Thoracic aorta endothelial cell (primary cell): ENCODE measurements around a stretch of chr5.

DNA sequence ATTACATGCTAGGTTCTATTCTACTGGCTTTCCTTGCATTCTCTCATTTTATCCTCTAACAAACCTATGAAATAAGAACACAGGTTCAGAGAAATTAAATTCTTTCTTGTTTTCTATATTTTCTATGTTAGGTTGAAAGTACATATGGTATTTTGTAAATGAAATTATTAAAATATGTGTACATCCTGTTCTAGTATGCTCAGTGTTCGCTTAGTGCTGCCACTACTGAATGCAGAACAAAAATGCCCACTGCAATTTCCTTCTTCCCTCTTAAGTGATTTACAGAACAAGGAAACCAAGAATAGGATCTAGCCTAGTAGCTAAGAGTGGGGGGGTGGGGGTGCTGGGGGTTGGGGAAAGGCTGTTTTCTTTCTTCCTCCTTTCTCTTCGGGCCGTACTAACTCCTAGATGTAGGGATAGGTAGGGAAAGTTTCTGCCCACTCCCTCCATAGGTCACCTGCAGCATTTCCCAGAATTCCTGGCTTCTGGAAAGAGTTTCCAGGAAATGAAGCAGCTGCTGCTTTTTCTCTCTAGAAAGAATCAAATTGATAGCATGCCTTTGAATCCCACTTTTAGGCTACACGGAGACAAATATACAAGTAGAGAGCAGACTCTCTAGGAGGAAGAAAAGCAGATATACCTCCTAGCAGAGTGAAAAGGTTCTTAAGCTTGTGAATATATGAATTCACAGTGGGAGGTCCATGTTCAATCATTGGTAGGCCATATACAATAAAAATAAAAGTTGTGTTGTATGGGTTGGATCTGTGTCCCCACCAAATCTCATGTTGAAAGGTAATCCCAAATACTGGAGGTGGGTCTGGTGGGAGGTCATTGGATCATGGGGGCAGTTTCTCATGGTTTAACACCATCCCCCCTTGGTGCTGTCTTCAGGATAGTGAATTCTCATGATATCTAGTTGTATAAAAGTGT is 15.5 kb downstream of the SPATA9 start:
- CAGE, long polyA plus RNA: no peak

DNA sequence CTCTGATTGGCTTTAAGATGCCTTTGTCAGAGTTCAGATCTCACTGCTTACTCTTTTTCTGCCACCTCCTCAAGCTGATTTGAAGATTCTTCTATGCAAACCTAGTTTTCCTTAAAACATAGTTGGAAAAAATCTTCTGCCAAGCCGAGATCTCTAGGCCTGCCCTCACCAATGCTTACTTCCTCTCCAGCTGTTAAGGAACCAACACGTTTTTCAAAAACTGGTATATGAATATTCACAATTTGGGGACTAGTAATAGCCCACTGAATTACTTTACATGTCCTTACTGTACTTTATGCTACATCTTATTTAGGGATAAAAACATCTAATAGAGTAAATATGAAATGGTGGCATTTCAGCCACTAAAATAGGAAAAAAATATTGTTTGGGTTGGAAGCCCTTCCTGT is 4.0 kb upstream of the RHOBTB3 start:
- CAGE, long polyA plus RNA: no peak

GRCh38 chr5:95759458-95760039 is 28.4 kb downstream of the RHOBTB3 start:
- CAGE, long polyA plus RNA: no peak

GRCh38 chr5:95773461-95774376 is 42.6 kb downstream of the RHOBTB3 start:
- CAGE, long polyA plus RNA: no peak

- CAGE, long polyA plus RNA: no peak
Measured at GRCh38 chr5:95793330-95794394, 28.9 kb downstream of the GLRX start.

DNA sequence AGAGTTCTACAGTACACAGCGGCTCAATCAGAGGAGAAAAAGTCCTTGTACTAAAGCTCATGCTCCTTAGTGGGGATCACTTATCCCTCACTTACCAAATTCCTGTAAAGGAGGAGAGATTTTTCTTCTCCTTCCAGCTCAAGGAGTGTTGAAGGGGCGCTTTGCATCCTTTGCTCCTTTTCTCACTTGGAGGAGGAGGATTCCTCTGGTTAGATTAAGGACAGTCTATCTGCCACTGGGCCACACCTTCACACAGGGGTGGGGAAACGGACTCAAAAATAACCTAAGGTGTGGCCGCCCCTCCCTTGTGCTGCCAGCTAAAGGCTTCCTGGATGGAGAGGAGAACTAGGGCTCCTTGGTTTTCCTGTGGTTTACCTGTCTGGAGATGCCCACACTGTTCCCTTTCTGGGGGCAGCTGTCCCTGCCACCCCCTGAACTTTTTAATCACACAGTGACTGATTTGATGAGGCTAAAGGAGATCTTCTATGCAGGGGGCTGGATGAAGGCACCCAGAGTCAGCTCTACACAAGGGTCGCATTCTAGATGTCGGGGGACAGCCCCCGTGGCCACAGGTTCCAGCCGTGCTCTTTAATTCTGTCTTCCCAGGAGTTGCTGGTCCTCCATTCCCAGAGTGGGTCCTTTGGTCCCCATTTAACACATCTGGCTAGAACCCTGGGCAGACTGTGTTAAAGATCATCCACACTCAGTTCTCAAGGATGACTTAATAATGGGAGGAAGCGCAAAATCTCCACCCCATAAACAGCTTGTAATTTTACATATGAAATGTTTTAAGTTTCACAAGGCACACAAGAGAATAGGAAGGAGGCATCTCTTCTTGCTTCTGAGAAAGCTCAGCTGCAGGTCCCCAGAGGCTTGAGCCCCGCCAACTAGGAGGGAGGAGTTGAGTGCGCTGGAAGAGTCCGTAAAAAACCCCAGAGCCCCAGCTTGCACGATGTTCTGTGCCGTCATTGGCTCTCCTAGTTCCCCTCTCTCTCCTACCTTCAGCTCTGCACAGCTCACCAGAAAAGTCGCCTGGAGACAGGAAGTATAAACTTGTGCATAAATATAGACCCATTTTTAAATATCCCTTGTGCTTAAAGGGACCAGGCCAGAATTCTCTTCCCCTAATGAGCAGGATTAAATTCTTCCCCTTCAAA is 14.2 kb downstream of the GLRX start:
- CAGE, long polyA plus RNA: no peak

DNA sequence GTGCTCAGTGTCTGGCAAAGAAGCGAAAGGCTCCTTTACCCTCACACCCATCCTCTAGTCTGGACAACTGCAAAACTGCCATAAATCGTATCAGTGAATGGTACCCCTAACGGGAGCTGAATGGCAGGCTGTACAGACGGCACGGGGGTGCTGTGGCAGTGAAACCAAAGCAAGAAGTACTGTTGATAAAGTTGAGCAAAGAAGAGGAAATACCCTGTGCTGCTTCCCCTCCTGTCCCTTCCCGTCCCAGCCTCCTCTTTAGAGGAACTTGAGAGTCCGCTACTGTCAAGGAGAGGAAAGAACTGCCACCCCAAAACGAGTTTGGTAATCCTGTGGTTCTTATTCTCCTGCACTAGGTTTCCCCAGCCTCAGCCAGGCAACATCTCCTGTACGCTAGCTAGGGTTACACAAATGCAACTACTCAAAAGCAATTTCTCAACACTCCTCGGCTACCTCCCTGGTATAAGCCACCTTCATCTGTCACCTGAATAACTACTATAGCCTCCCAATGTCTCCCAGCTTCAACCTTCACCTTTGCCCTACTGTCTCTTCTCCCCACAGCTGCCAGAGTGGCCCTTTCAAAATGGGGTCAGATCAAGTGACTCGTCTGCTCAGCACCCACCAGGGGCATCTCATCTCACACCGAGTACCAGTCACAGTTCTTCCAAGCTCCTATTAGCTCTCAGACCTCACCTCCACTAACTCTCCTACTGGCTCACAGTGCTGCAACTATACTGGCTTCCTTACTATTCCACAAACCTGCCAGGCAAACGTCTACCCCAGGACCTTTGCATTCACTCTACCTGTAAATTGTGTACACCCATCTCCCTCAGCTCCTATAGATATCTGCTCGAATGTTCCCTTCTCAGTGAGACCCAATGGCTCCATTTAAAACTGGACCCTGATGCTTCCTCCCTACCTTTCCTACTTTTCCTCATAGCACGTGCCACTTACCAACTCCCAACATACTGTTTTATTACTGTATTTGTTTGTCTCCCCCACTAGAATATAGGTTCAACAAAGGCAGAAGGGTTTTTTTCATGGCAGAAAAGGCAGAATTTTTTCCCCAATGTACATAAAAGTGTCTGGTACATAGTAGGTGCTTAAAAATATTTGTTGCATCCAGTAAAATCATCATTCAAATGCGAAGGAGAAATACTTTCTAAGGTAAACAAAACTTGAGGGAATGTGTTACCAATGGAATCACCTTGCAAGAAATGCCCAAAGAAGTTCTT is 4.0 kb downstream of the GLRX start:
- CAGE, long polyA plus RNA: no peak

GRCh38 chr5:95823099-95823432 is 540 bp upstream of the GLRX start:
- CAGE, long polyA plus RNA: no peak

DNA sequence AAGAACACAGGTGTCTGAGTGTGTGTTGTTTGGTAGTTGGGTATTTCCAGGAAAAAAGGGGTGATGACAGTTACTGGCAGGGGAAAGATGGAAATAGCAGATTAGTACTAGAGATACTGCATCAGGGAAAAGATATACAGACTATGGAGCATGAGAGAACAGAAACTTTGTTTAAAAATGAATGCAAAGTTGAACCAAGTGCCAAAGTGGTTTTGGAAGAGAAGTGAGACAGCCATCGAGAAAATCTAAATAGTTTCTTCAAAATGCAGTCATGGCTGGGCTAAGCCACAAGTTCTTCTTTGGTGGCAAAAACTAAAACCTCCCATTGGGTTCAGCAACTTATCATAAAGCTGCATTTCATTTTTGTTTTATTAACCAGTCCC is 33.6 kb downstream of the ELL2 start:
- CAGE, long polyA plus RNA: no peak

- CAGE, long polyA plus RNA: no peak
Measured at GRCh38 chr5:95969631-95969878, 7.9 kb upstream of the ELL2 start.

DNA sequence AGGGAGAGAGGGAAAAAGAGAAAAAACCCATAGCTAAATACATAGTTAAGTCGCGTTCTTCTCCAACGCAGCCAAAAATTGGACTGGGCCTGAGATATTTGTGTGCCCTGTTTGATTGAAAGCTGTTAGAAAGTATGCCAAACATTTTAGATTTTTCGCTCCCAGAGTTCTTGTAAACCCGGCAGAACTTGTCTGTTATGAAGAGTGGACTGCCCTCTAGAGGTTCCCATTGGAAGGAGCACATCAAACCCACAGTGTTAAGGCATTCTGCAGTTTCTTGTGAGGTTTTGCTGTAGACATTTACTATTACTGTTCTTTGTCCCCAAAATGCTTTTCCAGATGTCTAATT is 96.7 kb downstream of the PCSK1 start:
- CAGE, long polyA plus RNA: no peak

DNA sequence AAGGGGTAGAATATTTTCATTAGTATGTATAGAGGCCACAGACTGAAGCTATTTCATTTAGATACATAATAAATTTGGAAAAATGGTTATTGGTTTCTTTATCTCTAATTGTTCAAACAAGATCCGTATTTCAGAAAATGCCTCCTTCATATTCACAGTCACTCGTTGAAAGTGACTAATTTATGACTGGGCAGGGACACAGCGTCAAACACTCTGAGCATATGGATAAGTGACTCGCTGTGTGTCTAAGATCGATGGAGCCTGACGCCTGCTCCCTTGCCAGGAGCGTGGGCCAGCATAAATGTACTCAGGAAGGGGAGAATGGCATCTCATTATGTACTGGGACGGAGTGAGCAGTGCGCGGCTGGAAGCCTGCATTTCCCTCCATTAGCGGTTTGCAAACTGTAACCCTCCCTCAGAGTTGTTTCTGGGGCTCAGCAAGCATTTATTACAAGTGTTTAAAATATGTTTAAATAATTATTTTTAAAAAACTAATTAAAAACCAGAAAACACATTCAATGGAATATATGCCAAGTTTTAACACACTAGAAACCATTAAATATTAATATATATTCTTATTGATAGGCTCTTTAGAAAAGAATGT is 79.8 kb upstream of the CAST start:
- CAGE, long polyA plus RNA: no peak

DNA sequence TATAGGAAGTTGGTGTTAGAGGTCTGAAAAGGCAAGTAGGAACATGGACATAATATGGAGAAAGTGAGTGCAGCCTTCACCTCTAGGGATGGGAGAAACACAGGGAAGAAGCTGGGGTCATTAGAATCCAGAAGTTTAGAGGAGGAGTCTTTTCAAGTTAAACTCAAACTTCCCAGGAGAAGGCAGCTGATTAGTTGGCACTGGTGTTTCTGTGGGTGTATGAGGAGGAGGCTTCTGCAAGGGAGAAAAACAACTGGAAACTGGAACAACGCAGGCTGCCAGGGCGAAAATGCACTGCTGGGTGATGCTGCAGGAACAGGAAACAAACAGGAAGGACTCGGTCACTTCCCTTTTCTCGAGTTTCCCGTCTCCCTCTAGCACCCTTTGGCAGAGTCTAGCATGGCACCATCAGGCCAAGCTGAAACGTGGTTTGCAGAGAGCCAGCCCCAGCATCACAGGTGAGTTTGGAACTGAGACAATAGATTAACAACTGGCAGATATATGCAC is 77.5 kb upstream of the CAST start:
- CAGE, long polyA plus RNA: no peak

DNA sequence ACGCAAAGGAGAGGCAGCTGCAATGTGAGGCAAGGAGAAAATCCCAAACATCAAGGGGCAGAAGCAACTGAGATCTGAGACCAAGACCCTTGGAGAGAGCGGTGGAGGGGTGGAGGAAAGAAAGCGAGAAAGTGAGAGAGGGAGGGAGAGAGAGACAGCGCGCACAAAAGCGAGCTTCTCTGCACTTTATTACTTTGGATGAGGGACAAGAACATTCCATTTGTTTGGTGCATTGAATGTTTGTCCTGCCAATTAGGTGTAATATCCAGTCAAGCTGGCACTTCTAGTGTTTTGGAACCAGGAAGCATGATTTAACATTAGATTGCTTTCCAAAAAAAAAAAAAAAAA is 1.4 kb downstream of the CAST start:
- CAGE, long polyA plus RNA: no peak

- CAGE, long polyA plus RNA: no peak
Measured at GRCh38 chr5:96686246-96686884, 24.2 kb downstream of the CAST start.

GRCh38 chr5:96741755-96742437 is 65.8 kb downstream of the ERAP1 start:
- CAGE, long polyA plus RNA: no peak

GRCh38 chr5:96743117-96743845 is 64.5 kb downstream of the ERAP1 start:
- CAGE, long polyA plus RNA: no peak

GRCh38 chr5:96896178-96896898 is 20.0 kb downstream of the ERAP2 start:
- CAGE, long polyA plus RNA: no peak

- CAGE, long polyA plus RNA: no peak
Measured at GRCh38 chr5:97112613-97112812, 29.9 kb downstream of the LIX1 start.

DNA sequence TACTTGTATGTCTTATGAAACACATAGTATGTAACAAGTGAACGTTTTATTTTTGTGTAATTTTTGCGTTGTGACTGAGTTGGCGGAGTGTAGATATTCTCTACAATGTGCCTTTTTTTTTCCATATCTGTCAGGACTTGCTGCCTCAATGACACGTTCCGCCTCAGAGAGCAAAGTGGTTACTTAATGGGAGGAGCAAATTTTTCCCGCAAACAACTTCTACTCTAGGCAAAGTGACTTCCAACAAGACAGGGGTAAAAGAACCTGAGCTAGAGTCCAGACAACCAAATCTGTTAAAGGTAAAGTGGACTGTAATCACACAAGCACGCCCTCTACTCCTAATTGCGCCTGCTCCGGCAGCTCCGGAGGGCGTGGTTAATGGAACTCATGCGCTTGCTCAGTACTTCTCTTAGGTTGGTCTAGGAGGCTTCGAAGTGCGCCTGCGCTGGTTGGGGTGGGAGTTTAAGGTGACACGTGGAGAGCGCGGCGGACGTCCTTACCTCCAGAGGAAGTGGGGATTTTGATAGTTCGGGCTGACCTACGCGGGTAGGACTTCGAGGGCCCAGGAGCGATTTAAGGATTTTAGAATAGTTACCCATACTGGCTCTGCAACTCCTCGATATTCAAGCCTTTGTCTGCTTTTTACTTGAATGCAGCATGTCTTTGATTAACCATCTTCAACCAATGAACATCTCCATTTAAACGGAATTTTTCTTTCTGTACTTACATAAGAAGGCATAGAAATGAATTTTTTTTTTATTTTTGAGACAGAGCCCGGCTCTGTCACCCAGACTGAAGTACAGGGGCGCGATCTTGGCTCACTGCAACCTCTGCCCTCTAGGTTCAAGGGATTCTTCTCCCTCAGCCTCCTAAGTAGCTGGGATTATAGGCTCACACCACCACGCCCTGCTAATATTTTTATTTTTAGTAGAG is 590 bp upstream of the RIOK2 start:
- CAGE, long polyA plus RNA: no peak